Esophagus squamous epithelium (tissue), 4 donors: ENCODE measurements around a stretch of chr12.

- PRO-cap = no peak
- RAMPAGE, long total RNA, 4 experiments = no peak in any of the 4 experiments
Observed at GRCh38 chr12:124682553-124682893, 115.1 kb upstream of the NCOR2 start.

GRCh38 chr12:124764689-124764999 is 99.0 kb downstream of the SCARB1 start:
- PRO-cap = unidirectional peak, plus-strand start at chr12:124764948
- RAMPAGE, long total RNA, 4 experiments = no peak in any of the 4 experiments

GRCh38 chr12:124803959-124804831 is 59.5 kb downstream of the SCARB1 start:
- PRO-cap = unidirectional peak, plus-strand start at chr12:124804623
- RAMPAGE, long total RNA, 4 experiments = no peak in any of the 4 experiments

DNA sequence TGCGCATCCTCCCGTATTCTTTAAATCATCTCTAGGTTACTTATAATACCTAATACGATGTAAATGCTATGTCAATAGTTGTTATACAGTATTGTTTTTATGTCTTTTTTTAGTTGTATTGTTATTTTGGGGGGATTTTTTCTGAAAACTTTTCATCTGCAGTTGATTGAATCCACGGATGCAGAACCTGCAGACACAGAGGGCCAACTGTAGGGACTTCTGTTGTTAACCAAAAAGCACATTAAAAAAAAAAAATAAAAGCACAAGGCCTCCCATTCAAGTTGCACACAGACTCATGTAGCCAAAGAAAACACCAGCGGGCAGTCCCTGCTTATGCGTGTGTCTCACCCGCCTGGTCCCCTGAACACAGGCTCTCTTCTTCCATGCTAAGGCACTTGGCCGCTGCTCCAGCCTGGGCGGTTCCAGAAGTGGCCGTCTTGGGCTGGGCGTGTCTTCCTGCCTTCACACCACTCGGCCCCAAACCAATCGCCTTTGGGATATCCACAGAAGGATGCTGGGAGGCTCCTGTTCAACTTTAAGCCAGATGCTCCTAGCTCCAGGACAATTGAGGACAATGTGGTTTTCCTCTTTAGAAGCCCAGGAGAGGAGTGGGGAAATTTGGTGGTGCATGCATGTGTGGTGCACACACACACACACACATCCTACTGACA is 2.3 kb downstream of the SCARB1 start:
- PRO-cap = no peak
- RAMPAGE, long total RNA, 4 experiments = no peak in any of the 4 experiments

DNA sequence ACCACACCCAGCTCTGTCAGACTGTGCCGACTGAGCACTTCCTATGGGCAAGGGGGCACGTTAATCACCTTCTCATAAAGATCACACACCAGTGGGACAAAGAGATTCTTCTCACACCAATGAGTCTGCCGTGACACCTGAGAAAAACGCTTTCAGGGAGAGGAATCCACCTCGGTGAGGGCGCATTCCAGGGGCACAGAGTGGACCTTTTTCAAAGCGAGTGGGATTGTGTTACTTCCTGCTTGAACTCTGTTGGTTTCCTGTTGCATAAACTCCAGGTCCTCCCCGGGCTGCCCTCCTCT is 17.5 kb upstream of the SCARB1 start:
- PRO-cap = no peak
- RAMPAGE, long total RNA, 4 experiments = no peak in any of the 4 experiments

DNA sequence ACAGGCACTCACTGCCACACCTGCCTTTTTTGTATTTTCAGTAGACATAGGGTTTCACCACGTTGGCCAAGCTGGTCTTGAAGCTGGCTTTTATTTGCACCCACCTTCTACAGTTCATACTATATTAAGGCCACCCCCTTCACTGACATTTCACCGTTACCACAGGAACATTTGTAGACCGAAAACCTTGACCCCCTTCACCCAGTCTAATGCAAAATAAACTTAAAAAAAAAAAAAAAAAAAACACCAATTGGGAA is 3.1 kb downstream of the UBC start:
- PRO-cap = unidirectional peak, minus-strand start at position 27 of the sequence
- RAMPAGE, long total RNA, 4 experiments = no peak in any of the 4 experiments

DNA sequence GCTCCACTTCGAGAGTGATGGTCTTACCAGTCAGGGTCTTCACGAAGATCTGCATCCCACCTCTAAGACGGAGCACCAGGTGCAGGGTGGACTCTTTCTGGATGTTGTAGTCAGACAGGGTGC is 2.2 kb downstream of the UBC start:
- PRO-cap = no peak
- RAMPAGE, long total RNA, 4 experiments = no peak in any of the 4 experiments

DNA sequence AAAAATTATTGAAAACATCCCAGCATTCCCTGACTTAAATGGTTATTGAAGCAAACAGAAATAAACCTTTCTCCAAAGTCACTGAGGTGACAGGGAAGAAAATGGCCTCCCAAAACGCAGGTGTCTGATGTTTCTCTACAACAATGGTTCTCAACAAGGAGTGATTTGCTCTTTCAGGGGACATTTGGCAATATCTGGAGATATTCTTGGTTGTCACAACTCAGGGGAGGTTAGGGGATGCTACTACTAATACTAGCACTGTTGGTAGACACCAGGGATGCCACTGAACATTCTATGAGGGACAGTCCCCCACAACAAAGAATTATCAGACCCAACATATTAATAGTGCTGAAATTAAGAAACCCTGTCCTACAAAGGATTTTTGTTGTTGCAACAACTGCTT is 2.3 kb upstream of the UBC start:
- PRO-cap = no peak
- RAMPAGE, long total RNA, 4 experiments = no peak in any of the 4 experiments

- PRO-cap = no peak
- RAMPAGE, long total RNA, 4 experiments = no peak in any of the 4 experiments
Observed at GRCh38 chr12:125124606-125125150, 59.4 kb downstream of the AACS start.

- PRO-cap = no peak
- RAMPAGE, long total RNA, 4 experiments = no peak in any of the 4 experiments
Observed at GRCh38 chr12:125149655-125150407, 36.4 kb upstream of the TMEM132B start.

GRCh38 chr12:125171199-125171643 is 15.0 kb upstream of the TMEM132B start:
- PRO-cap = no peak
- RAMPAGE, long total RNA, 4 experiments = no peak in any of the 4 experiments

- PRO-cap = no peak
- RAMPAGE, long total RNA, 4 experiments = no peak in any of the 4 experiments
Observed at GRCh38 chr12:127182065-127182668, 1084.8 kb upstream of the TMEM132C start.

DNA sequence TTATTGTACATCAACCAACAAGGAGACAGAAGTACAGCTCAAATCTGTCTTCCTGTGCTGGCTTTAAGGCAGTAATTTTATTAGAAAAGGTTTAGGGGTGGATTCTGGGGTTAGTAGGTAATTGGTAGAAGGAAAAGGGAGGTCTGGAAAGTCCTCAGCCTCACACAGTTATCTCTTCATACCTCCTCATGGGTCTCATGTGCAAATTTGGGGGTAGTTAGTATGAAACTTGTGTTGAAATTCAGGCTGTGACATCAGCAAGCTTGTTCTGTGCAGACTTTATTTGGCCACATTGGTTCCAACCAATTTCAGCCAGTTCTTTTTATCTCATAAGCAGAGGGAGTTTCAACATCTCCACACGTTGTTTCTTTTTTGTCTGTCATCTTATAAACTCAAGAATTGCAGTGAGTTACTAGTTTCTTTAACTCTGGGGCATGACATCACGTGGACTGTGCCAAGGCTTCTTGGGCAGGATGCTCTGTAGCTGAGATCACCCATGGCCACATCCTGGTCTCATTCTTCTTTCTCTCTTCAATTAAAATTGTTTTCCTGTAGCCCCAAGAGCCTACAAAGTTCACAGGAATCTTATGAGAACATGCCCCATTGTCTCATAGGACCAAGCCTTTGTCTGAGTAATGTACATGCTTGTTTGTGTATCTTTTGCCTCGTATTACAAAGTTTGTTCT is 982.2 kb upstream of the TMEM132C start:
- PRO-cap = unidirectional peak, minus-strand start at position 170 of the sequence
- RAMPAGE, long total RNA, 4 experiments = no peak in any of the 4 experiments

DNA sequence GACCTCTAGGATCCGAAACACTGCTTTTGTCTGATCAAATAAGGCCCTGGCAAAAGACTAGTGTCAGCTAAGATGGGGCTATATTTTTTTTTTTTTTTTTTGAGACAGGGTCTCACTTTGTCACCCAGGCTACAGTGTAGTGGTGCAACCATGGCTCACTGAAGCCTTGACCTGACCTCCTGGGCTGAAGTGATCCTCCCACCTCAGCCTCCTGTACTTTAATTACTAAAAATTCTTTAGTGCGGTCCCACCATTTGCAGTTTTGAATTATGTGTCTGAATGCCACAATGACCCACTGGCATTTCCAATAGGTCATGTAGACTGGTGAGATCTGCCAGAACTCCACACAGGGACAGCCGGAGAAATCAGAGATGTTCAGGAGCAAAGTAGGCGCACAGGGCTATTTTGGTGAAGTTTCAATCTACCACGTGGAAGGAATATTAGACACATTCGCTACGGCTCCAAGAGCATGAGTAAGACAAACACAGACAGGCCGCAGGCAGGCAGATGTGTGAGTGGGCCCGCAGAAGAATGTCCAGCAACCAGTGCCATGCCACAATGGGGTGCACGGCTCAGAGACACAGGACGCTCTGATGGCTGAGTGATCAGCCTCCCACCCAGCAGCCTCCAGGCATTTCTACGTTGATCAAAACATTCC is 10.5 kb downstream of the SLC15A4 start:
- PRO-cap = no peak
- RAMPAGE, long total RNA, 4 experiments = no peak in any of the 4 experiments

- PRO-cap = no peak
- RAMPAGE, long total RNA, 4 experiments = no peak in any of the 4 experiments
Observed at GRCh38 chr12:128813761-128814332, 9.9 kb downstream of the SLC15A4 start.

GRCh38 chr12:128817524-128818507 is 5.9 kb downstream of the SLC15A4 start:
- PRO-cap = no peak
- RAMPAGE, long total RNA, 4 experiments = no peak in any of the 4 experiments

- PRO-cap = no peak
- RAMPAGE, long total RNA, 4 experiments = no peak in any of the 4 experiments
Observed at GRCh38 chr12:129622353-129622681, 281.5 kb downstream of the TMEM132D start.

DNA sequence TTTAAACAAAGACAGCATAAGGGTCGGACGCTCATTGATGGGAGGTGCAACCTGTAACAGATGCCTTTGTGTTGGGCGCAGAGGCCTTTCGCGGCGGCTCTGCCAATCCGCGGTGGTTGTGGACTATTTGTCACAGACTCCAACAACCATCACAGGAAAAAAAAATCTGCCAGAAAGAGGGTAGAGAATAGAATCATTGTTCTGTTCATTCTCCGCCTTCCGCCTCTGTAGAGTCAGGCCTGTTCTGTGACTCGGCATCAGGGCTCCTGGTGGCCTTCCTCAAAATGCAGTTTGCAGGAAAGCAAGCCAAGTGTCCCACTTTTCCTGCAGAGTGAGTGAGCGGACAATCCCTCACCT is 83.1 kb upstream of the PIWIL1 start:
- PRO-cap = unidirectional peak, plus-strand start at position 208 of the sequence
- RAMPAGE, long total RNA, 4 experiments = no peak in any of the 4 experiments

DNA sequence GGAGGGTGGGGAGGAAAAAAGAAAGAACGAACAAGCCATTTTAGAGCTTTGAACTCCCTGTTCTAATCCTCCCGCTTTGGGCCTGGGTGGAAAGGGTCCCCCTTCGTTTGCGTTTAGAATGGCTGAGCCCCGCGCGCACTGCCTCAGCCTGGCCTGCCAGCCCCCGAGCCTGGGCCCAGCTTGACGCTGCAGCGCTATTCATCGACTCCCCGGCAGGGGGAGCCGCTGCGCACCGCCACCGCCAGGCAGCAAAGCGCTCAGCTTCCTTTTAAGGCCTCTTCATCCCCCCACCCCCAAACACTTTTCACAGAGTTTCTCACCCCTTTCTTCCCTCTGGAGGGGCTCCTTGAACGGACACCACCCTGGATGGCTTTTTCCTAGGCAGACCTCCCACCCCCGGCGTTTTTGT is 56.5 kb upstream of the PIWIL1 start:
- PRO-cap = no peak
- RAMPAGE, long total RNA, 4 experiments = no peak in any of the 4 experiments

DNA sequence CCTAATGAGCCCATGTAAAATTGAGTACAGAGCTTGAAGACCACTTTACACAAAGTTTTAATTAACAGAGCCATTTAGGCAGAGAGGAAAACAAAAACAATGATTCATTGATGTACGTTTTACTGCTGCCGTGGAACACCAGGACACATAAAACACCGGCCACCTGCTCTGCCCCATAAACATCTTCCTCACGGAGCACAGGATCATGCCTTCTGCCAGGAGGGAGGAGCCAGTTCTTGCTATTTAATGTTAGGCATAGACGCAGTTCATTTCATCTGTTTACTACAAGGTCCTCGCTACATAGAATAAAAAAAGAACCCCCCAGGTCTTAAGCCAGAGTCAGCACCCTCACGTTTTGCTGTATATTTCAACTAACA is 83.3 kb downstream of the RIMBP2 start:
- PRO-cap = no peak
- RAMPAGE, long total RNA, 4 experiments = no peak in any of the 4 experiments